Penis (tissue), 1 donor: ENCODE measurements around a stretch of chr12.

DNA sequence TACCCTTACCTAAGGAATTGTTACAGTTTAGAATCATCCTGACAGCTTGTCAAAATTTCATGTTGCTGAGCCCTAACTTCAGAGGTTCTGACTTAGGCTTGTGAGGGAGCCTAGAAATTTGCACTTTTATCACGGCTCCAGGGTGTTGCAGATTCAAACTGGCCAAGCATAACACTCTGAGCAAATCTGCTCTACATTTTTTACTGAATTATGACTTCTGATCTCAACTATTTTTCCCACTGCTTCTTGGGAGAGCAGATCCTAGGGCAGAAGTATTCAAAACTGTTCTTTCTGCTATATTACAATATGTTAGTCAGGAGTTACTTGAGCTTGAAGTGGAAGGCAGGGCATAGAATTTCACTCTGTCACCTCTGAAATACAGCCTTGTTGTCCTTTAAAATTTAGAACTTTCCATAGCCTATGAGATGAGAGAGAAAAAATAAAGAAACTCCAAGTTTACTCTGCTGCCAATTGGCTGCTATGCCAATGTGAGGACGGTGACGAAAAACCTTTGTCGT, 16.3 kb upstream of the KERA start:
- PRO-cap = no peak

DNA sequence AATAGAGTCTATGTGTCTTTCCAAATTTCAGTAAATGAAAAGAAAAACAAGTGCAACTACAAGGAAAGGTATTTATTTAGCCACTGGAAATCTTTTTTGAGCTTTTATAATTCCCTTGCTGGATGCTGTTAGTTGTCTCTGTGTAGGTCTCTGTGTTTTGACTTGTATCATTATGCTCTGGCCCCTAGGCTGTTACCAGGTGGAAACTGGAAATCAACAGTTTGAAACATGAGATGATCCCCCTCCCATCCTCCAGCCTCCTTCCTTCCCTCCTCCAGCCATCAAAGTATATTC, 890 bp upstream of the DCN start:
- PRO-cap = no peak

- PRO-cap = no peak
Measured at GRCh38 chr12:91952730-91953440, 192.8 kb downstream of the BTG1 start.

GRCh38 chr12:92091067-92091899, 54.4 kb downstream of the BTG1 start:
- PRO-cap = no peak

DNA sequence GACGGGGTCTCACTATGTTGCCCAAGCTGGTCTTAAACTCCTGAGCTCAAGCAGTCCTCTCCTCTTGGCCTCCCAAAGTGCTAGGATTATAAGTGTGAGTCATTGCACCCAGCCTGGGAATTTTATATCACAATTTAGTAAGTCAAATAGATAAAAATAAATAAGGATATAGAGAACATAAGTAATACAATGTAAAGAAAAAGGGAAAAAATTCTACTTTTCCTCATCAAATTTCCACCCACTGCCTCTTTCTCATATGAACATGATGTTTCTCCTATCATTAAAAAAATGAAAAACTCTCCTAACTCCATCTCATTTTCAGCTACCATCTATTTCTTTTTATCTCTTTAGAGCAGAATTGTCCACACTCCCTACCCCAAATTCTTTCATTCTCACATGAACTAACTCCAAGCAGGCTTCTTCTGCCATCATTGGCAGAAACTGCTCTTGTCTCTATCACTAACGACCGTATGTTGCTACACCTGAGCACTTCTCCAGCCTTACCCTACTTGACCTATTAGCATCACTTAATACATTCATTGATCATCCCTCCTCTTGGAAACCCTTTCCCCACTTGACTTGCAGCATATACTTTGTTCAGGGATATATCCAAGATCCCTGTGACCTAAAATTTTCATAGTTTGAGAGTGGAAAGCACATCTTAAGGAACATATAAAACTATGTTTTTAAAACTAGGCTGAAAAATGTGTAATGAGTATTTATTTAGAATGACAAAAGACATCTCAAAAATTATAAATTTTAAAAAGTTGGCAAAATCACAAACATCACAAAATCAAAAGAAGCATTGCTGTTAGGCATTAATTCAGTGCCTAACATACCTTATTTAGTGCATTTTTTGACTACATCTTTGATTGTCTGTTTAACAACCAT, 29.8 kb downstream of the BTG1 start:
- PRO-cap = no peak

DNA sequence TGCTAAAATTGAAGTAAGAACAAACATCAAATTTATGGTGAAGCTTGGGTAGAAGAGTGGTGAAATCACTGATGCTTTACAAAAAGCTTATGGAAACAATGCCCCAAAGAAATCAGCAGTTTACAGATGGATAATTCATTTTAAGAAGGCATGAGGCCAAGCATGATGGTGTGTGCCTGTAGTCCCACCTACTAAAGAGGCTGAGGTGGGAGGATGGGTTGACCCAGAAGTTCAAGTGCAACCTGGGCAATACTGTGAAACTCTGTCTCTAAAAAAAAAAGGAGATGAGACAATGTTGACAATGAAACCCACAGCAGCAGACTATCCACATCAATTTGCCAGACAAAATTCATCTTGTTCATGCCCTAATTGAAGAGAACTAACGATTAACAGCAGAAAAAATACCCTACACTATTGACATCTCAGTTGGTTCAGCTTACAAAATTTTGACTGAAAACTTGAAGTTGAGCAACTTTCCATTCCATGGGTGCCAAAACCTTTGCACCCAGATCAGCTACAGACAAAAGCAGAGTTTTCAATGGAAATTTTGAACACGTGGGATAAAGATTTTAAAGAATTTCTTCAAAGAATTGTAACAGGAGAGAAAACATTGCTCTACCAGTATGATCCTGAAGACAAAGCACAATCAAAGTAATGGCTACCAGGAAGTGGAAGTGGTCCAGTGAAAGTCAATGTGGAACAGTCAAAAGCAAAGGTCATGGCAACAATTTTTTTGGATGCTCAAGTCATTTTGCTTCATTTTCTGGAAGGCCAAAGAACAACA, 26.7 kb downstream of the BTG1 start:
- PRO-cap = no peak

GRCh38 chr12:92121020-92121725, 24.5 kb downstream of the BTG1 start:
- PRO-cap = no peak

GRCh38 chr12:92125331-92125601, 20.4 kb downstream of the BTG1 start:
- PRO-cap = no peak

DNA sequence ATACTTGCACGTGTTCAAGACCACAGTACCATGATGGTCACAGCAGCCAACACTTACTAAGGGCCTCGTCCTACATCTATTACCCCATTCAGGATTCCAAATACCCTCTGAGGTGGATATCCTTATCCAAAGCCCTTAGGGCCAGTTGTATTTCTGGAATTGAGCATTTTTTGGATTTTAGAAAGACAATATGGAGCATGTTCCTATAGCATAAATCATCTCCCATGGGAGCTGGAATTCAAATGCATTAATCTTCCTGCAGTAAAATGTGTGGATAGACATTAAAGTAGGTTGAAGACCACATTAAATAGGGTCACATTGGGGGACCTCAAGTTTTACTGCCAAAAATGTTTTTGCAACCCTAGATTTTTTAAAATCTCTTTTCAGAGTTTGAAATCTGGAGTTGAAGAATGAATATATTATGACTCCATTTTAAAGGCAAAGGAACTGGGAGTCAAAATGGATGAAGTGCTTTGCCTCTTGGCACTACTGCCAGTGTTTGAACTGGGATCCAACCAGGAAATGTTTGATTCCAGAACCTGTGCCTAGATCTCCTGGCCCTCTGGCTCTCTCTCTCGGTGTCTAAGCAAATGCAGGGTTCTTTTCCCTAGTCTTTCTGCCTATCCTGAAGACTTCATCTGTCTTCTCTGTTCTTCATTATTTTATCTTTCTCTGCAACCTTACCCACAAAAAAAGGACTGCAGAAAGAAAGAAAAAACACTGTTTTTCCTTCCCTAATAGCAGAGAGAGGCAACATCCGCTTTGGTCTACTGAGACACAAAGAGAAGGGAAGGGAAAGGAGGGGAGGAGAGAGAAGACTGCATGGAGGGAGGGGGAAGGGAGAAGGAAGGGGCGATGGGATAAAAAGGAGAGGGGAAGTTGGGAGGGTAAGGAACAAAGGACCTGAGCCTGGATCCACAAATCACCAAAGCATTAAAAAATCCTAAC, 17.1 kb downstream of the BTG1 start:
- PRO-cap = no peak

GRCh38 chr12:92134357-92135334, 11.0 kb downstream of the BTG1 start:
- PRO-cap = no peak

DNA sequence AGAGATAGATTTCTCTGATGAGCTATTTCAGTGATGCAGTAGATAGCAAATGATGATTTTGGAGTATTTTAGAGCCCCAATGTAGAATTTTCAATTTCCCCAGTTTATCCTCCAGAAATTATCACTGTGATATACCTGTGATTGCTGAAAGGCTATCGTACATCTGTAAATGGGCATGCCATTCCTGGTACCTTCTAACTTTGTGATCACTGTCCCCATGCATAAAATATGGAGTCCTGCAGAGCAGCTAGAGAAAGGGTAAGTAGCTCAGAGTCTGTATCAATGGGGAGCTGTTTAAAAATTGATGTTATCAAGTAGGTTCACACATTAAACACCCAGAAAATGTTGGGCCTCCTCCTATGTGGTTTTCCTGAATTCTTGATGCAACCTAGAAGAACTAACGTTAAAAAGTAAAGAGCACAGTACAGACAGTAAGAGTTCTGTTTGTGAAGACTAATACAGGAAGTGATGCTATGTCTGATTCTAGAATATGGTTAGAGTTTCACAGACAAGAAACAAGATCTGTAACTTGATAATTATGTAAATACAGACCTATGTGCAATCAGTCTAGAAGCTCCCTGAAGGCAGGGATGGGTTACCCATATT, 214.7 kb upstream of the BTG1 start:
- PRO-cap = no peak

GRCh38 chr12:92362688-92363162, 217.1 kb upstream of the BTG1 start:
- PRO-cap = no peak

DNA sequence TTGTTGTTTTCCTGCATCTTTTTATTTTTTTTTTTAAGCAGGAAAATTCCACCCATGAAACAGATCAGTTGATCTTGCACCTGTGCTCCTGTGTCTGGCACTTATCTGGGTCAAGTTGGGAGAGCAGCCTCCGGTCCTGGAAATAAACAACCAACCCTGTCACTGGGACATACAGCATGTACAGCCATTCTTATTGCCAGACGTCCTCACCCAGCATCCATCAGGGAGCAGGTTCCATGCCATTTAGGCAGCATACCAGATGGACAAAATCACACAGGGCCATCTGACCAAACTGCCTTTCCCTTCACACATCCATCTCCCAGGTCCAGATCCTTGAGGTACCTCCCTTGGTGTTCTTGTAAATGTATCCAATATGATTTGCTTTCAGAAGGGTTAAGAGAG, 266.1 kb upstream of the BTG1 start:
- PRO-cap = no peak

DNA sequence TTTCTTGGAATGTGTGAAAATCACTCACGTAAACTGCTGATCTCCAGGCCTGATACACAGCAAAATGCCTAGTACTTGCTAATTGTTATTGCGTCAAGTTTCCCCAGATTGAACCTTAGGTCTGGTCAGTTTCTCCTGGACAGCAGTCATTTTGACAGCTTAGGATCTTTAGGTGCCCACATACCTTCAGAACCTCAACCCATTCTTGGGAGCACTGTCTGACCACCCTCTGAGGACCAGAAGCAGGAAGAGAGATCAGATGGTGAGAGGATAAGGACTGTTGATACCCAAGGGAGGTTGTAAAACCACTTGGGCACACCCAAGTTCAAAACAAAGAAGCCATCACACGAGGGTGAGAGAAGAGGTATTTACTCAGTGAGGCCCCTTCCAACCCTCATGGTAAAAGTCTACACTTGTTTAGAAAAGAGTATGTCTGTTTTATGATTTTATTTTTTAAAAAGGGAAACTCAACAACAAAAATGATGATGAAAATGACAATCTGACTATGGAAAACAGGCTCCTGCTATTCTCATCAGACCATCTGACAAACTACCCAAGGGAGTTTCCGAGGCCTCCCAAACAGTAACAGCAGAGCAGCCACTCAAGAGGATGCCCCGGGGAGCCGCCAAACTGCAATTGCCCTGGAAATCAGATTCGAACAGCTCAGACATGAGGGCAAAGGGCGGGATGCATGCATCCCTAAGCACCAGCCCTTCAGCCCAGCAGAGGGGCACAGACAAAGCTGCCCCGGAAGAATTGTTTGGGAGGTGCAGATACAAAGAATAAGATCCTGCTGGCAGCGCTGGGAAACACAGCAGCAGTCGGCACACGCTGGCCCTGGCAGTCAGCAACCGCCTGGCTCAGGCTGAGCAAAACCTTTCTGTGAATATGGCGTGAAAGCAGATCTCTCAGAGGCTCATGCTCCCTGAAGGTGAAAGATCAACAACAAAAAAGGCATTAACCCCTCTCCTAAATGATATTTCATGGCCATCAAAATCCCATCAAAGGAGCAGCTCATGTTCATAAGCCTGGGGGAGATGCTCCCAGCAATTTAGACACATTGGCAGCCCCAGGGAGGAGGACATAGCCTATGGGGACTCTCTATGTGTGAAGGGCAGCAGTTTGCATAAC, 162.5 kb upstream of the PLEKHG7 start:
- PRO-cap = no peak

- PRO-cap = no peak
Measured at GRCh38 chr12:92547001-92547352, 155.8 kb upstream of the PLEKHG7 start.

DNA sequence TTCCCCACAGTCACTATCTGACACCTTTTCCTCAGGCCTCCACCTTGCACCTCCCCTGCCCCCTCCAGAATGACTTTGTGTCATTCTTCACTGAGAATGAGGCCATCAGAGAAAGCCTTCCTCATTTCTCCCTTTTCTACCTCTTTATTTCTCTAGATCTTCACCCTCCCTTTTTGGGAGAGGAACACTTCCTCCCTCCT, 150.7 kb upstream of the PLEKHG7 start:
- PRO-cap = no peak

DNA sequence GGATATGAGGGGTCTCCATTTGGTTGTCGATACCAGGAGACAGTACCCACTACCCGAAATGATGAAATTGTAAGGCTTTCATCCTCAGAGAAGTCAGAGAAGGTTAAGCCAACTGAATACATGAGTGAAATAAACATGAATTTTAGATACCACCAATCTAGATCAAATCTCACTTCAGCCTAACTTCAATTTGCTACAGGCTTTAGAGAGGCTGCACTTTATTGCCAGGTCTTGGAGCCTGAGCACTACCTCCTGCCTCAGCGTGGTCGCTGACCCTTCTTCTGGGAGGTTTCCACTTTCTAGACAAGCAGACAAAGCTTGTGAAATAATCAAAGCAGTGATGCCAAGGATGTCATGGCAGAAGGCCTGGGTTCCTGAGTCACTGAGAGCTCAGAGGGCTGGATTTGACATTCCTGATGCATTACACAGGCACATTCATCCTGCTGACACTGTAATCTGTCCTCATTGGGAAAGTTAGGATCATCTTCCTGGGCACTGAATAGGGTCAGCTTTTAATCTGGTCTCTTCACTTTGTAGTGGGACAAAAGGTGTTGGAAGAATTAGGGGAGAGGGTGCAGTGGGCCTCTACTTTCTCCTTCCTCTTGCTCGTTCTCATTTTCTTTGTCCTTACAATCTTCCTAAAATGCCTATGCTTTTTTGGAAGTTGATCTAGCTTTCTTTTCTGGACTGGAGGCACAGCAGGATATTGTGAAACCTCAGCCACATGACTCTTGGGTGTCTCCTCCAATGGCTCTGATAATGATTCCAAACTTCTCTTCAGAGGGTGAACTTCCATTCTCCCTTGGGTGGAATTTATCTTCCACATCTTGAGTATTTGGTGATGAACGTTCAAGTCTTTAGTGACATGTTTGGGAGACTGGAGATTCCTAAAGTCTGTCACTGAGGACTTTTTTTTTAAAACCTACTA, 29.7 kb downstream of the EEA1 start:
- PRO-cap = no peak

DNA sequence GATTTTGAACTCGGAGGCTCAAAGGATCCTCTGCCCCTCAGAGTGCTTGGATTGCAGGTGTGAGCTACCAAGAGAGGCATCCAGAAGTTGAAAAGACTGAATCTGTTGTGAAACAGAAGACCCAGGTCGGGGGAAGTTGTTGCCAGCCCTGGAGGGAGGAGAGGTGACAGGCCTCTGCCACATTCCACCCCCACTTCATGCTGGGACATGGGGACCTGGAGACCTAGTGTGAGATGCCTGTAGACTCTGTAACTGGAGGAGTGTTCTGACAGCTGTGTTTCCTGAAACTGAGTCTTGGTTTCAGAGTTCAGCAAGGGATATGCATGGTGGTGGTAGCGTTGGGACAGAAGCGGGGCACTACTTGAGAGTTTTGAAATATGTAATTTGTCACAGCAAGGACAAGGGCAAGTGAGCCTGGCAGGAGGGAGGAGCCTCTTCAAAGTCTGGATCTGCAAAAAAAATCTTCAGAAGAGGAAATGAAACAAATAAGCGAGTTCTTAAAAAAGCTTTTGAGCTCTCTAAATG, 58.8 kb upstream of the EEA1 start:
- PRO-cap = no peak

DNA sequence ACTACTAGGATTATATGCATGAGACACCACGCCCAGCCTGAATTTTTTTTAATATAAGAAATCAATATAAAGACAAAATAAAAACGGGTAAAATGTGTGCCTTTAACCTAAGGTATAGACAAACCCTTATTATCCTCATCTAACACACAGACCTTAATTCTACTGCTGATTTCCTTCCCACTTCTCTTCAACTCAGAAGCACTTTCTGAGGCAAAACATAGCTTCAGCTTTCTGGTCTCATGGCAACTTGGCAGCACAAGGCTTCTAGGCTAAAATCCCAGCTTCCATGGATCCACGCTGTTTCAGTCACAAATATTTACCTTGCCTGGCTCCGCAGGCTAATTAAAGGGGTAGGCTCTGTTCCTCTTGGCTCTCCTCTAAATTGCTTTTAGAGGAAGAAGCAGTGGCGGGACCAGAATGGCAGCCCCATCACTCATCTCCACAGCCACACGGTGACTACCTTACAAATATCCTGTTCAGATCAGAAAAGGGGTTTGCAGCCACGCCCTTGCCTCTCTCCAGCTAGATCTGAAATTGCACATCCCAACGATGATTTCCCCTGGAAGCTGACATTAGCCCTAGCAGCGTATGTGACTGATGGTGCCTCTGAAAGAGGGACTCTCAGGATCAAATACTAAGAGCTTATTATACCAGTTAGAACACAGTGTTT, 221.6 kb upstream of the NUDT4 start:
- PRO-cap = no peak

- PRO-cap = no peak
Measured at GRCh38 chr12:93219704-93220478, 157.8 kb upstream of the NUDT4 start.